ENCODE measurements around a stretch of chr3.

DNA sequence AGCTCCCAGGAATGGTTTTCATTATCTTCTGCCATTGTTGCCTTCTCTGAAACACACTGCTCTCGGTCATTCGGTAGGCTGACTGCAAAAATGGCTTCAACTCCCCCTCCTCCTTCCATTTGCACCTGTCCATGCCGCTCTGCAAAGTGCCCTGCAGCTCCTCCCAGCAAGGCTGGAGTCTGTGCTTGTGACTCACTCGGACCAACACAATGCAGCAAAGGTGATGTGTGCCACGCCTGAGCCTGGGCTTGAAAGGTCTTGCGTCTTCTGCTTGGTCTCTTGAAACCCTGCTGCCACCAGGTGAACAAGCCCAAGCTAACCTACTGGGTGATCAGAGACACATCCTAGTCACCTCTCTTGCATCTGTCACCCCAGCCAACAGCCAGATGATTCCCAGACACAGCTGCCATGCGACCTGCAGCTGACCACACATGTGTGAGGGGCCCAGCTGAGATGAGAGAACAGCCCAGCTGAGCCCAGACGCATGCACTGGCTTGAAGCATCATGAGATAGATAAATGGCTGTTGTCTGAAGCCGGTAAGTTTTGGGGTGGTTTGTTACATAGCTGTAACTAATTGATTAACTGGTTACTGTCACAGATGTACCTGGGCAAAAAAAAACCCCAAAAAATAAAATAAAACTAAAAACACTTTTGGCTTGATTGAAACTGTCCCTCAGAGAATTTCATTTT, 71.0 kb downstream of the MGLL start:
- RRBS: no CpG with 5 or more reads among the region's 9 CpGs

- RRBS: no CpG with 5 or more reads among the region's 5 CpGs
These were observed 55.1 kb downstream of the MGLL start for GRCh38 chr3:127766974-127767810.

DNA sequence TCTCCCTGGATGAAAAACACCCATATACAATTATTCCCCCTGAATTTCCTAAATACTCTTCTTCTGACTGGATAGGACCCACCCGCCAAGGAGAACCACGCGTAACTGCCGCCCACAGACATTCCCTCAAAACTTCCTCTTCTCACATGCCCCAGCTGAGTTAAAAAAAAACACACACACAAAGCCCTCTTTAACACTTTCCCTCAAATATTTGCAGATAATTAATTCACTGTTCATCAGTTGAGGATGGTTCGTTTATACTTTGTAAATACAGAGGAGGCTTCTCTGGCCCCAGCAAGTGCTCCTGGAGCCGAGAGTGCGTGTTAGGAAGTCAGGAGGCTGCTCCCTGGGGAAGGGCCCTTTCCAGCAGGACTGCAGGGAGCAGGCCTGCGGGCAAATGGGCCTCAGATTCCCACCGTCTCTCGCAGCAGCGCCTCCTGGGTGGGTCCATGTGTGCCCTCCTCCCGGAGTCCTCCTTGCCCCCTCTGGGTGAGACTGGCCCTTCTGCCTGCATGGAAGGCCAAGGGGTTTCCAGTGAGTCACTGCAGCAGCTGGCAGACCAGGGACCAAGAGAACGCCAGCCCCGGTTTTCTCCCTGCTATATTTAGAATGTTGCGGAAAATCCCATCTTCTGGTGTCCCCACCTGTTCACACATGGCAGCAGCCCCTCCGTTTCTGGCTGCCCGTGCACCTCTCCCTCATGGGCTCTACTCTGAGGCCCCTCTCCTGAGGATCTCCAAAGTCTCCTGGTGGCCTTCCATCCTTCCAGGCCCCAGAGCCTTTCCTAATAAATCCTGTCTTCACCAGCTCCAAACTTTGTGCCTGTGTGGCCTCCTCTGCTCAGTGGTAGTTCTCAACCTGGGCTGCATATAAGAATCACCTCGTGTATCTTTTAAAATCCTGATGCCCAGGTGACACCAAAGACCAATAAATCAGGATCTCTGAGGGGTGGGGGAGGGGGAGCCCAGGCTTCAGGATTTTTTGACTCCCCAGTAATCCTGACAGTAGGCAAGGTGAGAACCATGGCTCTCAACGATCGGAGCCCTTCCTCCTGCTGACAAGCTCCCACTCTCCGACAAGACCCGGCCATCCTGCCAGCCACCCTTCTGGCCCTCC, 46.5 kb downstream of the MGLL start:
- RRBS: no CpG with 5 or more reads among the region's 22 CpGs

GRCh38 chr3:127986753-127987395, 65.4 kb upstream of the SEC61A1 start:
- RRBS: no CpG with 5 or more reads among the region's 13 CpGs

DNA sequence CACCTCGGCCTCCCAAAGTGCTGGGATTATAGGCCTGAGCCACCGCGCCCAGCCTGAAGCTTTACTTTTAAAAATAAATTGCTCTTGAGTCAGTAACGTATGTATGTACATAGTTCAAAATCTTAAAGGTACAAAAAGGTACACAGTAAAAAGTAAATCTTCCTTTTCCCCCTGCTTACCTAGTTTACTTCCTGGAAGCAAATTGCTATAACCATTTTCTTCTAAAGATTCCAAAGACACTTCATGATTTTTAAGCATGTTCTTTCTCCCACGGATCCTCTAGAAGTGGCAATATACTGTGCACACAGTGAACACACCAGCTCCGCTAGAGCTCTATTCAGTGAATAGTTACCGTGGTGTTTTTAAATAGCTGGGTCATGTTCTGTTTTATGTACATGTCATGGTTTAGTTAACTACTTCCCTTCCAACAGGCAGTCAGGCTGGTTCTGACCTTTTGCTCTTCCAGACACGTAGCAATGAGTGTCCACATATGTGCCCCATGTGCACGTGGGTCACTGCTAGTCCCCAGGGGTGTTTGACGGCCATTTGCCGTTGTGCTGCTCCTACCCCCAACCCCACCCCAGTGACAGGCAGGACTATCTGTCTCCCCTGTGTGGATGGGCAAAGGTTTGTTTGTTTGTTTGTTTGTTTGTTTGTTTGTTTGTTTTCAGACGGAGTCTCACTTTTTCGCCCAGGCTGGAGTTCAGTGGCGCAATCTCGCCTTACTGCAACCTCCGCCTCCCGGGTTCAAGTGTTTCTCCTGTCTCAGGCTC, 82.2 kb downstream of the EEFSEC start:
- RRBS: no CpG with 5 or more reads among the region's 17 CpGs

DNA sequence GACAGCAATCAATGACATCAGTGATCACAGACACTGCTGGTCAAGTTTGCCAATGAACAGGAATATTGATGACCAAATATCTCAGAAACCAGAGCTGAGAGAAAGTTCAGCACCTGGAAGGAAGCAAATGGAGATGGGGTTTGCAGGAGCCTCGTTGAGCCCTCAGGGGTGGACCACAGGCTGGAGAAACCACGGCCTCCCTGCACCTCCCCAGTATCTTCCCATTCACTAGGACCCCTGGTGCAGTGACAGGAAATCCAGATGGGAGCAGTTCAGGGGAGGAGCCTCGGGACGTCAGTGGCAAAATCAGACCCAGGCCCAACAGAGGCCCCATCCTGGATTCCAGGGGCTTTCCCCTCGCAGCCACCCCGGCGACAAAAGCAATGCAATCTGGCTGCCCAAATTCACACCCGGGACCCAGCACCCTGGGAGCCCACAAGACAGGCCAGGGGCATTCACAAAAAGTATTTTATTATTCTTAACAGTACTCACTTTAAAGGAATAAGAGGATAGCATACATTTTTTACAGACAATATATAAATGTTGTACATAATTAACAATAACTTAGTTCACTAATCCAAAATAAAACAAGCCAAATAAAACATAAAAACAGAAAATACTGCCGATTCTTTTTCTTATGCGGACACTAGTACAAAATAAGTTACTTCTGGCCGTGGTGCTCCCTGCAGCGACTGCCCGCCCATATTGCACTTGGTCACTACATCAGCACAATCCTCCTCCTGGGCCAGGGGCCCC, 12.5 kb upstream of the DNAJB8 start:
- RRBS: no CpG with 5 or more reads among the region's 13 CpGs

GRCh38 chr3:128483640-128484775, 9.0 kb downstream of the GATA2 start:
- RRBS: 6% methylated on average over 9 of the region's 33 CpGs

DNA sequence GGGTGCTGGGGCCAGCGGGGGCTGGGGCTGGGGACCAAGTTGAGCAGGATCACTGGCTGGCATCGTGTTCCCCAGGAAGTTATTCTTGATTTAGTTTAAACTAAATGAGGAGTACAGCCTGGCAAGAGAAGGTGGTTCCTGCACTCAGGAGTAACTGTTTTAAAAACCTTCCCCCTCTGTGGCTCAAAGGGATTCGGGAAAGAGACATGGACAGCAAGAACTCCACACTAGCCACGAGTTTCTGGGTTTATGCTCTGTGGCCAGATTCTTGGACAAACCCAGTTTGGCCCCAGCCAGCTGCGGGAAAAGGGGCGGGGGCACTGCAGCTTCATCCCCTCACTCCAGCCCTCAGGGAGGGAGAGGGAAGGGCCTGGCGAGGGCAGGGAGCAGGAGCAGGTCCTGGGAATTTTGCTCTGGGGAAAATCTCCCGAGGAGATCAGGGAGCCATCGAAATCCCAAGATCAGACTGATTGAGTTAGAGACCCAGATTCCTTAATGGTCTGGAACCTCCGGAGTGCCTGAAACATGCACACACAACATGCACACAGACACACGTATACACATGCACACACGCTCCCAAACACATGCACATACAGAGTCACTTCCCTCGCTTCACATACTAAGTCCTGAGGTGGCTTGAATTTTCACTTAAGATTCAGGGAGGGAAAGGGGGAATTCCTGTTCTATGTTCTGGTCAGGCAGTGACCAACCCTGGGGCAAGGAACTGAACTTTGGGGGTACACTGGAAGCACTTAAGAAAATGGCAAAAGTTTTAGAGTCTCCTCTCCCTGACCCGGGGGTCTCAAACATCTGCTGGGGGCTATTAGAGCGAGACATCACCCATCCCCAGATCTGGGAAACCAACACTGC, 8.0 kb downstream of the GATA2 start:
- RRBS: no CpG with 5 or more reads among the region's 15 CpGs

DNA sequence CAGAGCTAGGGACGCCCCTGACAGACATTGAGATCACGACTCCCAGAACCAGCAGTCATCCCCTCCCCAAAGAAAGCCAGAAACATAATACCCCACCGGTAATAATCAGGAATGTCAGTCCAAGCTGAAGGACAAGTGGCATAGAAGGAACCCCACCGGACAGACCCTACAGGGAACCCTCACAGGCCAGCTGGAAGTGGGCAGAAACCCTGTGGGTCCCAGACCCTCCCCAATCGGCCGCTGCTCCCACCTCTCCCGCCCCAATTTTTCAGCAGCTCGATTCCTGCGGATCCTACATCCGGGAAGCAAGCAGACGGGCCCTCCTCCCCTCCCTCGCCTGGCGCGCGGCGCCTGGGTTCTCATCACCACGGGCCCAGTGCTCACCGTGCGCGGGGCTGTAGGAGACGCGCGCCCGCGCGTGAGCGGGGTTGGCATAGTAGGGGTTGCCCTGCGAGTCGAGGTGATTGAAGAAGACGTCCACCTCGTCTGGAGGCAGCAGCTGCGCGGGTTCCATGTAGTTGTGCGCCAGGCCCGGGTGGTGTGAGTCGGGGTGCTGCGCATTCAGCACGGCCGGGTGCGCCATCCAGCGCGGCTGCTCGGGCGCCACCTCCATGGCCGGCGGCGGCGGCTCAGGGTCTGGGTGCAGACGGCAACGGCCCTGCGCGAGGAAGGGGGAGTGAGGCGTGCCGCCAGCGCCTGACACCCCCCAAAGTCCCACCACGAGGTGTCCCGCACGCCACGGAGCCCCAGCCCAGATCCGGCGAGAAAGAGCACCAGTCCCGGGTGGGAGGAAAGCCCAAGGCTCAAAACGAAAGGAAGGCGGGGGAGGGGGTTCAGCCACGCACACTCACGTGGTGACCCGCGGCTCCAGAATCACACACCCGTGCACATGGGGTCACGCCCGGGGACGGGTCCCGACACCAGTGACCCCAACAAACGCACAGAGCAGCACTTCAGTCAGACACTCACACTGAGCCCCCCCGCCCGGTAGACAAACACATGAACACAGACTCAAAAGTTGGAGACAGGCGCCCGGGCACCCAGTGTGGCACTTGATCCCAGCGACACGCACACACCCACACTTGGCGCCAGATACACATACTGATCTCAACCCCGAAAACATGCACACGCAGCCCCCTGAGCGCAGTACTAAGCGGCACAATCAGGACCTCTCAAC, 6.2 kb downstream of the GATA2 start:
- RRBS: 3% methylated on average over 18 of the region's 85 CpGs

DNA sequence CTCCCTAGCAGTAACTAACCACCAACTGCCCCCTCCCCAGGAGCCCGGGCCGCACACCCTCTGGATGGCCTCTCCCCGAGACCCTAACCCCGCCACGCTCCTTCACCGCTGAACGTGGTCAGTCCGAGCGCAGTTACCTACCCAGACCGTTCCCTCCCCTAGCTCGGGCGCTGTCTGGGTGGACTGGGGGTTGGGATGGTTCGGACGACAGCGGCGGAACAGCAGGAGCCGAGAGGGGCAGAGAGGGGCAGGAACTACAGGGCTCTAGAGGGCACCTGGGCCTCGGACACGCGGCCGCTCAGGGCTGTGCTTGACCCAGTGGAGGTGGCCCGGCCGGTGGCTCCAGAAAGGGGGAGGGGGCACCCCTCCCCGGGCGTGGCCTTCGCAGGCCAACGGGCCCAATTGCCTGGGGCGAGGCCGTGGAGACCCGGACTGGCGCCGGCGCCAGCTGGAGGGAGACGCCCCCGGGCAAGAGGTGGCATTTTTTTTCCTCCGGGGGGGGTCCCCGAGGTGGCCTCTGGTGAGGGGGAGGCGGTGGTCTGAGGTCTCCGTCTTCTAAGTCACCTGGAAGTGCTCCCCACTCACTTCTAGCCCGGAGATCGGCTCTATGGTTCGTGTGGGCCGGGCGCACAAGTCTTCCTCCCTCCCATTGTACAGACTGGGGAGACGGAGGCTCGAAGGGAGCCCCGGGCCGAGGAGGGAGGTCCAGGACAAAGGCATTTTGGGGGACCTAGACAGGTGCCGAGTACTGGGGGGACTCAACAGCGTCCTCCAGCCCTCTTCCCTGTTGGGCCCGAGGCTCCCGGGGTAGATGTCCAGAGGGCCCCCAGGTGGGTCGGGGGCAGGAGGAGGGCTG, 4.6 kb downstream of the GATA2 start:
- RRBS: 2% methylated on average over 18 of the region's 53 CpGs

DNA sequence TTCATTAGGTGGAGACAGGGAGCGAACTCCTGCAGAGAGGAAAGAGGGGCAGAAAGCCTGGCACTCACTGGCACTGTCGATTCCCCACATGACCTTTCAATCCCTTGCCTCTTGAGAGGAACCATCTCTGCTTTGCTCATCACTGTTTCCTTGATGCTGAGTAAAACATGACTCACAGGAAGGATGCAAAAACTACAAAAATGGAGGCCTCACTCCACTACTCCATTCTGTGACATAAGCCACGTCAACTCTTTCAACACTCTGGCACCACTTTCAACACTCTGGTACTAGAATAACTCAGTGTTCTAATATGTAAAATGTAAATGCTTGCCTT, 31.1 kb downstream of the RPN1 start:
- RRBS: no CpG with 5 or more reads among the region's 3 CpGs

GRCh38 chr3:128726543-128727329, 753 bp downstream of the RAB7A start:
- RRBS: 2% methylated on average over 11 of the region's 46 CpGs

DNA sequence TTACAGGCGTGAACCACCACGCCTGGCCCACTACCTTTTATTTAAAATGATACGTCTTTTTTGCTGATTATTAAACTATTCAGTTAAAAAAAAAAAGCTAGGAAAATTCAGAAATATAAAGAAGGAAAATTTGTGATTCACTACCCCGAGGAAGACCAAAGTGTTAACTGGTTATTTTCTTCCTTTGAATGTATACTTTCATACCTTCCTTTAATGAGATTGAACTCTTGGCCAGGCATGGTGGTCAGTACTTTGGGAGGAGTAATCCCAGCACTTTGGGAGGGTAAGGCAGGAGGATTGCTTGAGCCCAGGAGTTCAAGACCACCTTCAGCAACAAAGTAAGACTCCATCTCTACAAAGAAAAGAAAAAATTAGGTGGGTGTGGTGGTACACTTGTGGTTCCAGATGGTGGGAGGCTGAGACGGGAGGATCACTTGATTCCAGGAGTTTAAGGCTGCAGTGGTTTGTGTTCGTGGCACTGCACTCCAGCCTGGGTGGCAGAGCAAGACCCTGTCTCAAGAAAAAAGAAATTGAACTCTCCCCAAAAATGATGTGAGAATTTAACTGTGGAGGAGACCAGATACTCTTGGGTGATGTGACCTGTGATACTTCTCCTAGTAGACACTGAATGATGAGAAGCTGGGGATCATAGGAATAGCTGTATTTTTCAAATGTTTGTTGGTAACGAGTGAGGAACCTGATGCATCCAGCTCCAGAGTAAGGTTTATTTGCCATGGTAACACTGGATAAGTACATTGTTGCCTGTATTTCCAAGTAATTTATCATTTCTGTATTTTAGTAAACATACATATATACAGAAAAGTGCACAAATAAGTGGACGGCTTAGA, 6.6 kb downstream of the RAB7A start:
- RRBS: no CpG with 5 or more reads among the region's 8 CpGs

GRCh38 chr3:128742672-128743274, 16.8 kb downstream of the RAB7A start:
- RRBS: no CpG with 5 or more reads among the region's 32 CpGs

GRCh38 chr3:128754105-128755484, 28.6 kb downstream of the RAB7A start:
- RRBS: no CpG with 5 or more reads among the region's 5 CpGs

- RRBS: no CpG with 5 or more reads among the region's 6 CpGs
These were observed 74.5 kb downstream of the RAB7A start for GRCh38 chr3:128800397-128800954.

DNA sequence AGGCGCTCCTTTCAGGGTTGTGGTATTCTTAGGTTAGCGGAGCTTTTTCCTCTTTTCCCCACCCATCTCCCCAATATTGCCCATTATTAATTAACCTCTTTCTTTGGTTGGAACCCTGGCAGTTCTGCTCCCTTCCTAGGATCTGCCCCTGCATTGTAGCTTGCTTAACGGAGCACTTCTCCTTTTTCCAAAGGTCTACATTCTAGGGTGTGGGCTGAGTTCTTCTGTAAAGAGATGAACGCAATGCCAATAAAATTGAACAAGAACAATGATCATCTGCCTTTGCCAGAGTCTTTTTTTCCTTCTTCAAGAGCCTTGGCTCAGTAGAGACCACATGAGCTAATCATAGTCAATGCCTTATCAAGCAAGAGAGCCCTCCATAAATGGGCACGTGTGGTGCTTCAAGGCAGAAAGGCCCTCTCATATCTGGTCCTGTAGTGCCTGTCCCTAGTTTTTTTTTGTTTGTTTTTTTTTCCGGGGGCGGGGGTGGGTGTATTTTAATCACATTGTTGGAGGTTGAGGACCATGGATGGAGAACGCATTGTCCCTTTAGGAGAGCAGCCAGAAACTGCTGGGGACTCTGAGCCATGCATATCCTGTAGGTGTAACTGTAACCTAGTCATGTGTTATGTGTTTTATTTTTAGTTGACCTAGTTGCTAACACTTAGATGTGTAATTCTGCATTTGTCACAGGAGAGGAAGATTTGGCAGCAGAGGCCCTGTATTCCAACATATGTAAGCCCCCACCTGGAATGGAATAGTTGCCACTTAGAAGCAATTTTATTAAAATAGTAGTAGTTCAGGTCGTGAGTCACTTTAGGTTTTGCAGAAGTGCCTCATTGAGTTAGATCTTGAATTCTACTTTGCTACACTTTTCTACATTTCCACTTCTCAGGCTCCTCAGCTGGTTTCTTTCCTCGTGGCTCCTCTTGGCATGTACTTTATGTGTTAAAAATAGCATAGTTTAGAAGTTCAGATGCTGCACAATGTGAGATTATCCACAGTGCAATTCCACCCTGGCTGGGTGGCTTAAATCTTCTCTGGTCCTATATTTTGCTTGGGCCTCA, 64.6 kb upstream of the ACAD9 start:
- RRBS: no CpG with 5 or more reads among the region's 10 CpGs

GRCh38 chr3:129160323-129160843, 480 bp downstream of the ISY1 start:
- RRBS: no CpG with 5 or more reads among the region's 17 CpGs

GRCh38 chr3:129180394-129180944, 3.2 kb downstream of the CNBP start:
- RRBS: no CpG with 5 or more reads among the region's 2 CpGs

- RRBS: no CpG with 5 or more reads among the region's 10 CpGs
These were observed 1.5 kb downstream of the CNBP start for GRCh38 chr3:129182014-129182809.